Left cardiac atrium (tissue), 1 donor: ENCODE measurements around the genes ZBTB5, ALDH1B1 and FAM240B.

DNA sequence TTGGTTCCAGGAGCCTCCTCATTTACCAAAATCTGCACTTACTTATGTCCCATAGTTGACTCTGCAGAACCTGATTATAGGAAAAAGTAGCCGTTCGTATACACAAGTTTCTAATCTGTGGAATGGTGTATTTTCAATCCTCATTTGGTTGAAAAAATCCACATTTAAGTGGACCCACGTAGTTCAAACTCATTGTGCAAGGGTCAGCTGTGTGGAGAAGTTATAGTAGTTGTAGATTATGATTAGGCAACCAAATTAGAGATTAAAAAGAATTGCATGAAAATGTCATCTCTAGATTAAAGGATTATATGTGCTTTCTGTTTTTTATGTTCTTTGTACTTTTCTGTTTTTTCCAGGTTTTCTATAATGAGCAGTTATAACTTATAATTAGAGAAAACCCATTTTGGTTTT, 66.9 kb upstream of the GRHPR start:
- PRO-cap, result no peak

GRCh38 chr9:37371491-37372412, 50.7 kb upstream of the GRHPR start:
- PRO-cap, result no peak

- PRO-cap, result no peak
These were observed 10.0 kb upstream of the GRHPR start for GRCh38 chr9:37412202-37413169.

DNA sequence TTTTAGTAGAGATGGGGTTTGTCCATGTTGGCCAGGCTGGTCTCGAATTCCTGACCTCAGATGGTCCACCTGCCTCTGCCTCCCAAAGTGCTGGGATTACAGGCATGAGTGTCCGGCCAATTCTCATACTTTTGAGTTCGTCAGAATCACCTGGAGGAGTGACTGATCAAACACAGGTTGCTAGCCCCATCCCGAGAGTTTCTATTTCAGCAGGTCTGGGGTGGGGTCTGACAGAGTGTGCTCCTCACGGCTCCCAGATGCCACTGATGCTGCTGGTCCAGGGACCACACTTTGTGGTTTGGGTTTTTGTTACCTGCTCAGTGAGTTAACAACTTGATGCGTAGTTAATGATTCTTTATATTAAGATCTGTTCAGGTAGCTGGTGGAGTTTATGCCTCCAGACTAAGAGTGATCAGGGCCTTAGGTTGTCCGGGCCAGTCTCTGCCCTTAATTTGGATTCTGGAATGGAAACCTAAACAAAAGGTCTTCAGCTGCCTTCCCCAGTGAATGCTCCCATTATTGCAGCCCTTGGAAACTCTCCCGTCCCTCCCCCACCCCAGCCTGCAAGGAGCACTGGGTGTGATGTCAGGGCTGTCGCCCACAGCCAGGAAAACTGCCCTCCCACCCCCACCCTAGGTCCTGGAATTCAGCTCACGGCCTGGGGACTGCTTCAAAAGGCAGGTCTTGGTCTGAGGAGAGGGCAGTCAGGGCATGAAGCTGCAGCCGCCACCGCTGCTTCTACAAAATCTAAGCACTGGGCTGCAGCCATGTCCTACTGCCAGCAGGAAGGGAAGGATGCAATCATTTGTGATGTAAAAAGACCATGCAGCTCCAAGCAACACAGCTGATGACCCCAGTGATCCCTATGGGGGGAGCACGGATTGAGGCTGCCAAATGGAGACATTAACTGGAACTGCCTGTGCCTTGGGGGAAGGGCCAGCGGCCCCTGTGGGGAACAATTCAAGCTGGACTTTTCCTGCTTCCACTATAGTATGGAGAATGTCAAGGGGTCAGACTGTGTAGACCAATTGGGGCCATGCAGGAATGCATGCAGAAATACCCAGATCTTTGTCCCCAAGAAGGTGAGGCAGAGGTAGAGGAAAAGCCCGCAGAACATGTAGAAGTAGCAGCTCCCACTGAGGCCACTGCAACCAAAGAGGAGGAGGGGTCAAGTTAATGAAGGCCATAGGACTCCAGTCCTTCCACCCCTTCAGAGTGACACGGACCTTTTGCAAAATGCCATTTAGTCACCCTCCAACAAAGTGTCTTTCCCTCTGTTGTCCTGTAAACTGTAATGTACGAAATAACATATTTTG, 11.4 kb downstream of the GRHPR start:
- PRO-cap, result no peak

DNA sequence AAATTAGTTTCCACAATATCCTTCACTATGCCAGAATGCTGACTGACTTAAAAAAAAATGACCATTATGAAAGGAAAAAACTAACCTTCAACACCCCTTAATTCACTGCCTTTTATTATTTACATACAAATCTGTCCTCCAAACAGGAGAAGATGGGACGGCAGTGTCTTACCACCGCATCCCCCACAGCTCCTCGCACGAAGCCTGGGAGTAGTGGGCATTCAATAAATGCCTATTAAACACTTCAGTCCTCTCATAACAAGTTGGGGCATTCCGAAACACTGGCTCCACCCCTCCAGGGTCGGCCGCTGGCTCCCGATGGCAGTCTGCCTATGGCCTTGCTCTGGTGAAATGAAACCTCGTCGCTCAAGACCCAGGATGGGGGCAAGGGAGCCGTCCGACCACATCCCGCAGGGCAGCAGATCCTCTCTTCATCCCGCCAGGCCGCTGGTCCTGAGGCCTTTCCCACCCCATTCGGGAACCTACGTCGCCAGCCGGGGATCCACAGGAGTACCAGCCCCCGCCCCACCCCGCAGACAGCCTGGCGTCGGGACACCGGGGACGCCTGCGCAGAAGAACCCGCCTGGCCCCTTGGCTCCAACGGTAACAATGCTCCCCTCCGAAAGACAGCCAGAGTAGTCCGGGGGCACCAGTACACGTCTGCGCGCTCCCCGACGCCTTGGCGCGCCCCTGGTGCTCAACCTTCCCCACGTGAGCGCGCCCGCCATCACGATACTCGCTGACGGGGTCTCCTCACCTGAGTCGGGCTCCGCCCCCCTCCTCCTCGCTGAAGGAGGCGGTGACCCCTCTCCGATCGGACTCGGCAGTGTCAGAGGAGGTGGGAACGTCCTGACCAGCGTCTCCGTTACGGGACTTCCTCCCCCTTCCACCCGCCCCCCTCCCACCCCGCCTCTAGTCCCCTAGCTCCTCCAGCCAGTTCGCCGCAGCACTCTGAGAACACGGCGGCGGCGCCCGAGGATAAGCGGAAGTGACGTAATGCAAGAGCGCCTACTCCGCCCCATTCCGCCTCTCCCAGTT, at the start of gene ZBTB5:
Gene ZBTB5, minus strand, starts transcription at position 993 of the 1,038 bp plus-strand sequence.
- PRO-cap, result bidirectional peak, plus-strand start outside the sequence, minus-strand start at position 953 of the sequence

DNA sequence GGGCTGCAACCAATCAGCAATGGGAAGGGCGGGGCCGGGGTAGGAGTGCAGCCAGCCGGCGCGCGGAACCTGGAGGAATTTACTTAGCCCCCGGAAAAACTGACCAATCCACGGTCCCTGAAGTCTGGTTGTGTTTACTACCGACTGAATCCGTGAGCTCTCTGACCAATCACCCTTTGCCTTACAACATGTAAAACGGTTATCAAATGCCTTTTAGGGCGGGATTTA, 160 bp upstream of the ZBTB5 start:
- PRO-cap, result bidirectional peak, plus-strand start at position 42 of the sequence, minus-strand start outside the sequence

GRCh38 chr9:37465865-37466061, 513 bp upstream of the ZBTB5 start:
- PRO-cap, result bidirectional peak, plus-strand start at chr9:37465947, minus-strand start at chr9:37465792

GRCh38 chr9:37531500-37532346, 44.5 kb downstream of the FBXO10 start:
- PRO-cap, result no peak

- PRO-cap, result no peak
These were observed 894 bp upstream of the TRMT10B start for GRCh38 chr9:37752787-37753034.

- PRO-cap, result no peak
These were observed 75.9 kb downstream of the SHB start for GRCh38 chr9:37992932-37993683.

DNA sequence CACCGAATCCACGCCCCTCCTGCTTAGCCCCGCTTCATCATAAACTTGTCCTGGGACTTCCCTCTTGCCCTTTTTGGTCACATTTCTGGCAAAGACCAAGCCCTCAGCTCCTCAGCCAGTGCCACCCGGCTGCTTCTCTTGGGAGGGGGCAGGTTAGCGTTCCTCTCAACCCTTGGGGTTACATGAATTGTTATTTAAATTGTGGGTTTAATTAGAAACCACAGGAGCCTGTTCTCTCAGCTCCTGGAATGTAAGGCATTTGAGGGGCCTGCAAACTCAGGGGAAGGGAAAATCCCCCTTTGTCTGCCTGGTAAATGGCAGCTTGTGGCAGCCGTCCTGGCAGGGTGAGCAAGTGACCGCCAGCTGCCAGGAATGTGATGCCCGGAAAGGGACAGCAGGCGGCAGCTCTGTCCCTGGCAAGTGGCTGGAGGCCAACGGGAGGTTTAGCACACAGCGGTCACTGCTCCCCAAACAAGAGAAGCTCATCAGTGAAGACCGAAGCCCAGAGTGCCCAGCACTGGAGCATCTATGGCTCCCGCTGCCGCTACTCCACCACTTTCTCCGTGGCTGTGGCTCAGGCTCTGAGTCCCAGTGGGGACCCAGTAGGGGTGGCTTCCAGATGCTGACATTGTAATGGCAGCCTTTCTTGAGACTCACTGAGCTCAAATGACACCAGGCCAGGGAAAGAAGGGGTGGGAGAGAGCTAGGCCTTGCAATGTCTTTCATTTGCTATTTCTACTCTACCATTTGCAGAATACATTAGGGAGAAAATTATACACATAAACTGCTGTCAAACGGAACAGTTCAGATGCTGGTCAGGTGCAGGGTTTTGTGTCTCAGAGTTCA, 51.7 kb downstream of the SHB start:
- PRO-cap, result no peak

GRCh38 chr9:38044049-38044537, 24.9 kb downstream of the SHB start:
- PRO-cap, result no peak

DNA sequence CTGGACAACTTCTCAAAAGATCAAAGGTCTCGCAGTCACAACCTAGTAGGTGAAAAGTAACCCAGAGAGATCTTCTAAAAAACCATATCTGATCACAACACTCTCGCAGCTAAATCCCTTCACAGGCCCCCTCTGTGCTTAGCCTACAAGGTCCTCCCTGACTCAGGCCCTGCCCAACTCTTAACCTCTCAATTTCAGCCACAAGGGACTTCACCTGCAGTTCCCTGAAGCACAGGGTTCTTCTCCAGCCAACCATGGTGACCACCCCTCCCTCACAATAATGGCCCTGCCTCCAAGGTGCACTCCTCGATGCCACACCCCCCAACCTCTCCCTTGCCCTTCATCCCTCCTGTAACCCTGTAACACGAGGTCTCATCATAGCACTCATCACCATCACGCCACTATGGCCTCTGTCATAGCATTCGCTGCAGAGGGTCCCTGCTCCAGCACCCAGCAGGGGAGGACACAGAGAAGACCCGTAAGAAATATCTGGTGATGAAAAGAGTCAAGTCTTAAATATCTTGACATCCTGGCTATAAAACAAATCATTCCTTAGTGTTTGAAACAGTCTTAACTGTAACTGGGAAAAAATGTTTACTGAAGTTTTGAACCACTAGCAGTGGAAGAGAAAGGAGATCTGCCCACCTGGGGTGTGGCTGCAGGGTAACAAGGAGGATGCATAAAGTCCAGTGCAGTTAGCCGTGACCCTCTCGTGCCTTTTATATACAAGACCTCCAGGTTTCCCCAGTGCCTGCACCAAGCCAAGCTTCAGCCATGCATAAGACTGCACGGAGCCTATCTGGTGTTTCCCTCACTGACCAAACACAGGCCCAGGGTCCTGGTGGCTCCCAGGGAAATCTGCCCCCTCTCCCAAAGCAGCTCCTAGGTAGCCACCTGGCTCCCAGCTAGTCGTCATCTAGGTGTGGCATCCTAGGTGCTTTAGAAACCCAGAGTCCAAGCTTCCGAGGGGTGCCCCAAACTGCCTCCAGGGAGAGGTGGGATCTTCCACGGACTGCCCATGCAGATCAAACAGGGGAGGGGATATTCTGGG, 3.1 kb downstream of the SHB start:
- PRO-cap, result no peak

DNA sequence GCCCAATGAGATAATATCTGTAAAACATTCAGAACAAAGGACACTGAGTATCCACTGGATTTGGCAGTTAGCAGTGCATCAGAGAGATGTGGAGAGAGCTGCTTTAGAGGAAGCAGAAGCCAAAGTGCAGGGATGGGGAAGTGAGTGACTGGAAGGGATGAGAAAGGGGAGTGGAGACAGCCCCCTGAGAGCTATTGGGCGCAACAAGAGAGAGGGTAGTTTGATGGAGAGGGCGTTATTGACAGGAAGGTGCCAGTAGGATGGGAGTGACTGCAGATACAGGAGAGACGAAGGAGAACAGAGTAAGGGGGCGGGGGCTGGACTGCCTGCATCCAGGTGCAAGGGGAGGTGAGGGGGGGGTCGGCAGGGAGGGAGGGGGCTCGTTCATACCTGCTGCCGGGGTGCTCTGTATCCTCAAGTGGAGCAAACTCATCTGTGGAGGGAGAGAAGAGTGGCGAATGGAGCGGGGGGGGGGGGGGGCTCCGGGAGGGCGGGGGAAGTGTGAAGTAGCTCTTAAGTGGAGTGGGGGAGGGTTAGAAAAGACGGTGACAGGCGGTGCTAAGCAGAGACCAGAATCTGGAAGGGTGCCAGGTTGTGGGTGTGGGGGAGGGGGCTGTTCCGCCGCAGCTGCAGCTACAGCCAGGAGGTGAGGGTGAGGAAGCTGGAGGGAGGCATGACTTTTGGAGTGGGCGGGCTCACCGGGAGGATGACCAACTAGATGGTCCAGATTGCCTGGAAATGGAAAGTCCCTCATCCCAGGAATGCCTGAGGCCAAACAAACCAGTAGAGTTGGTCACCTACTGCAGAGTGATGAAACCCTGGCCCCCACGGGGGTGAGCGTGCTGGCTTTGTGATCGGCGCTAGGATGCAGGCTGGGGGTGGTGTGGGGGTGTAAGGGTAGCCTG, 157.8 kb upstream of the SHB start:
- PRO-cap, result no peak

- PRO-cap, result bidirectional peak, plus-strand start at chr9:38392711, minus-strand start at chr9:38392577
These were observed at the start of gene ALDH1B1 for GRCh38 chr9:38392196-38393319. TSS of gene ALDH1B1 (plus strand) at chr9:38392702.

- PRO-cap, result no peak
These were observed 13.5 kb downstream of the FAM240B start for GRCh38 chr9:38706398-38706867.

- PRO-cap, result no peak
These were observed at the start of gene FAM240B for GRCh38 chr9:38719838-38720505. TSS of gene FAM240B (minus strand) at chr9:38720133.

DNA sequence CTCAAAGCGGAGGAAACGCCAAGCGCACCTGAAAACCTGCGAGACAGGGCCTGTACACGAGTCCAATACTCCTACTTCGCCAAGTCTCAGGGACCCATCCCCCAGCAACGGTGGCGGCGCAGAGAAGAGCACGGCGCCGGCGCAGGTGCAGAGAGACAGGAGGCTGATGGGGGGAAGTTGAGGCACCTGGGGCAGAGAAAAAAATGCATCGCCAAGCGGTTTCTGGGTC, 751.8 kb downstream of the SPATA31A1 start:
- PRO-cap, result no peak

GRCh38 chr9:42307412-42307857, 124.0 kb downstream of the SPATA31A6 start:
- PRO-cap, result no peak

DNA sequence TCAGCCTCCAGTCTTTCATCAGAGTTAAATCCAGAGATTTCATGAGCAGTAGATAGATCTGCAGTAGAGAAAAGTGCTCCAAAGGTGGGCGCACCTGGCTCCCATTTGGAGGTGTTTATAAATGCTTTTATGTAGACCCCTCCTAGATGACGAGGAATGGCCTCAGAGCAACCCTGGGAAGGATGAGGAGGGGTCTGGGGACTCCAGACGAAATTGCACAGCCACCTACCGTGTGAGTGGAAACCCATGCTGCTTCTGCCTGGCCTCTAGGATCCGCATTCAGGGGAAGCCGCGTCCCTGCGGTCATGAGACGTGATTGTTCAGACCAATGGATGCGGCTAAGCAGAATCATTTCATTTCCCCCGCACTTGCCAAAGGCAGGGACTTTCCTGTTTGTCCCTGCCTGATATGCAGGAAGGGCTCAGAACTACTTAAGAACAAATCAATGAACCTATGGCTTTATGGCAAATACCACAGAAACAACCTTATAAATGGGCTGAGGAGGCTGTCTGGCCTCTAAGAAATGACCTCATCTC, 364.8 kb downstream of the SPATA31A7 start:
- PRO-cap, result no peak